CD14-positive monocyte (primary cell): ENCODE measurements around the genes NUDT3 and SPDEF.

DNA sequence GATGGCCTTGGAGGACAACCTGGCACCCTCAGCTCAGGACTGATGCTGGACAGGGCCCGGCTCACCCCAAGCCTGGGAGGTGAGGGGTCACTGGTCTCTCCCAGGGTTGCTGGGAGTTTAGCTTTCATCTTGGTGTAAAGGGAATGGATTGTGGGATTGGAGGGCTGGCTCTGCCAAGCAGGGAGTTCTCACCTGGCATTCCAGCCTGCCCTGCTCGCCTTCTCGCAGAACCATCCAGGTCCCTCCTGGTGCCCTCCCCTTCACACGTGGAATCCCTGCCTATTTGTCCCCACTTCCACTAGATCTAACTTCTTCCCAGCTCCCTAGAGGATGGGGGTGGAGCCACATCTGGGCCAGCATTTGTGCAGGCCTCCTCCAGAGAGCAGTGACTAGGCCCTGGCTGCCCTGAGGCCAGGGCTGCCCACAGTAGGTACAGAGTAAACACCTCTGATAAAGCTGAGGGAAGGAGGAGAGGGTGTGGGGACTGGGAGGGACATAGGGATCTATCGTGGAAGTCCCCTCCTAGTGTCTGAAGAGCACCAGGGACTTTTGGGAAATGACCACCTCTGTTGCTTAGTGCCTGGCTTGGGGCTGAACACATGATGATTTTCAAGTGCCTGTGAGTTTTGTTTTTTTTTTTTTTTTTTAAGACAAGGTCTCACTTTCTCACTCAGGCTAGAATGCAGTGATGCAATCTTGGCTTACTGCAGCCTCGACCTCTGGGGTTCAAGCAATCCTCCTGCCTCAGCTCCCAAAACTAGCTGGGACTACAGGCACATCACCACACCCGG, 1.8 kb downstream of the ITPR3 start:
- CAGE, long polyA plus RNA, result no peak

GRCh38 chr6:33638540-33639171, 17.5 kb downstream of the ITPR3 start:
- CAGE, long polyA plus RNA, result no peak

GRCh38 chr6:33683016-33683553, 28.4 kb downstream of the UQCC2 start:
- CAGE, long polyA plus RNA, result no peak

DNA sequence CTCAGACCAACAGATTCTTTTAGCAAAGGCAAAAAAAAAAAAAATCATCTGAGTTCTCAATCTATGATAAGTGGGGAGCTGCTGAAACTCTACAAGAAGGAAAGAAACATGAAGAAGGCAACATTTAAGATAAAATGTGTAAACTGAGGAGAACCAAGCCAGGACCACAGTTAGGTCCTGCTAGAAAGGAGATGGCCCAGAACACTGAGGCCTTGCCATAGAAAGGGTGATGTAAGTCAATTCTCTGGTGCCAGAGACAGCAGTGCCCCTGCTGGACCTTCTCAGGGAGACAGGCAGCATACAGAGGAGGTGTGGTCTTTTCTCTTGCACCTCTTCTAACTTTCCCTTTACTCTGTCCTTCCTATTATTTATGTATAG, 9.2 kb downstream of the UQCC2 start:
- CAGE, long polyA plus RNA, result no peak

DNA sequence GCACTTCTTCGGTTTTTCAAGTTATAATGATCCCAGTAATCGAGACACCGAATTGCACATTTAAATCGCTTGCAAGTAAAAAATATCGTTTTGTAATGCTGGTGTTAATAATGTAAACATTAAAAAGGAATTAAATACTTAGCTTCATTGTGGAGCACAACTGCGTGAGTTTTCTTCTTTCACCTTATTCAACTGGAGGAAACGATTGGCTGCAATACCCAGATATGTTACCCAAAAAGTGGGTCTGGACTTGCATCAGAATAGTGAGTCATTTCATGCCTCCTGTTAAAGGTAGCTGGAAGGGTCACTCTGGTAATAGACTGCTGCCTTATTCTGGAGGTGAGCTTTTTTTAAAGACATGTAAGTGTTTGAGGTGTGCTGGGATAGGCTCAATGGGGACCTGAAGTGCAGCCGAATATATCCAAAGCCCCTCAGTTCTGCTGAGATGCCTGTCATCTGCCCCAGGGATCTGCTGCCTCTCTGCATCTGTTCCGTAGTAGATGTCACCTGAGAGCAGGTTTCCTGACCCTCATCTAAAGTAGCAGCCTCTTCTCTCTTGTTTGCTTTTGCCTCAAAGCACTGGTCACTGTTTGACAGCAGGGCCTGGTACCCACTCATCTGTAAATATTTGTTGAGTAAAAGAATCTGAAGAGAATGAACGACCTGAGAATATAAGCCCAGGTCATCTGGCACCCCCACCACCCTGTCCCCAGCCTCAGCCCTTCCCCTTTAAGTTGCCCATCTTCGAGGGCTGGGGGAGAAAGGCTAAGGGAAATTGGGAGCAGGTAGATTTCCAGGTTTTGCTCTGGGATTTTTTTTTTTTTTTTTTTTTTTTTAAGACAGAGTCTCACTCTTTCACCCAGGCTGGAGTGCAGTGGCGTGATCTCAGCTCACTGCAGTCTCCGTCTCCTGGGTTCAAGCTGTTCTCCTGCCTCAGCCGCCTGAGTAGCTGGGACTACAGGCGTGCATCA, 5.6 kb upstream of the UQCC2 start:
- CAGE, long polyA plus RNA, result no peak

DNA sequence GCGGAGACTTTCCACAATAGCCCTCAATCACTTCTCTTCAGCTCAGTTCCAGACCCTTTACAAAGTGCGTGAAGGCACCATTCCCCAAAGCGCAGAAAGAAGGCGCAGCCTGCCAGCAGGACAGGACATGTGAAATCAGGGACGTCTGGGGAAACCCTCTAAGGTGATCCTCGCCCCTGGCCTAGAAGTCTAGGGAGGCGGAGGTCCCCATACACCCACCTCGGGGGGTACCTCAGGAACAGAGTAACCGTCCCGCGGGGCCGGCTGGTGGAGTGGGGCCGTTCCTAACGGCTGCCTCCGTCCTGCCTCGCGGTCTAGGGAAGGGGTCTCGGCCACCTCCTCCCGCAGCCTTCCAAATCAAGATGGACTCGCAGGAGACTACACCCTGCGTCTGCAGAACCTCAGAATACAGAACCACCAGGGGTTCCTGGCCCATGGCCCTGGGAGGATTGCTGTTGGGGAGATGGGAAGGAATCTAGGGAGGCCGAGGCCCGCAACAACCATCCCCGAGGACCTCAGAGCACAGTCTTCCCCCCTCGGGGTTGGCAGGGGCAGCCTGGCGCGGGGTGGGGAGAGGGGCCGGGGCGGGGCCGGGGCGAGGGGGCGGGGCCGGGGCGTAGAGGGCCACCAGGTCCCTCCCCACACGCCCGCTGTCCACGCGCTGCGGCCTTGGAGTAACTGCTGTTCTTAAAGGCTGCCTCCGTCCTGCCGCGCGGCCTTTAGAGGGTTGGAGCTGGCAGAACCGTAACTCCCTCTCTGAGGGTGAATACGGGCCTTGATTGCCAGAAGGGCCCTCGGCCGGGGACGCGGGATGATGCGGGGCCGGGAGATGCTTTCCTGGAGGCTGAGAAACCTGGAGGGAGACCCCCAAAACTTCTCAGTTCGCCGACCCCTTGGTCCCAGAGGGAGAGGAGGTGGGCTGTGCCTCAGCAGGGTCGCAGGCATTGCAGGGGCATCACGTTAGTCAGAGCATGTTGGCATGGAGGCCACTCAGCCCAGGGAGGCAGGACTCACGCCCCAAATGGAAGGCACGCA, 89.0 kb upstream of the MLN start:
- CAGE, long polyA plus RNA, result no peak

DNA sequence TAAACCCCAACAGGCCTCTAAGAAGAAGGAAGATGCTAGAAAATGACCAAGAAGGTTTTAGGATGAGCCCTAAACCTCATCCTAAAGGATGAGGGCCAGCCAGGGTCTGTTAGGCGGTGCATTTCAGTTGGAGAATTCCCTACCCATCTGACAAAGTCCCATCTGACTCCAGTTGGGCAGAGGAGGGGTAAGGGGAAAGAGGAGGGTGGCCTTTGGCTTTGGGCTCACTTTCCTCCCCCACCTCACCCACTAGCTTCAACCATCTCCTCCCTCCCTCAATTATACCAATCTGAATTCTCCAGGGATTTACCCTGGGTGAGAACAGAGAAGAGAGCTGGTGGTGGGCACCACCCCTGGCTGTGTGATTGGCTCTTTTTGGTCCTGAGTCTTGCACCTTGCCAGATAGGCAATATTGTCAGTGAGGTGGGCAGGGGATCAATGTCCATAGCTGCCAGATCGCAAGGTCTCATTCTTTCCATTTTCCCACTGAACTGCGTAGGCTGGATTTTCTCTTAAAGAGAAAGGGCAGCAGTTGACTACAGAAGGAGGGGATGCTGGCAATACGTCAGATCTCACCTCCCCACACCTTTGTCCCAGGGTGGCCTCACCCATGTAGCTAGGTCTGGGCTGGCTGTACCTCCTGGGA, 3.3 kb downstream of the HMGA1 start:
- CAGE, long polyA plus RNA, result no peak

DNA sequence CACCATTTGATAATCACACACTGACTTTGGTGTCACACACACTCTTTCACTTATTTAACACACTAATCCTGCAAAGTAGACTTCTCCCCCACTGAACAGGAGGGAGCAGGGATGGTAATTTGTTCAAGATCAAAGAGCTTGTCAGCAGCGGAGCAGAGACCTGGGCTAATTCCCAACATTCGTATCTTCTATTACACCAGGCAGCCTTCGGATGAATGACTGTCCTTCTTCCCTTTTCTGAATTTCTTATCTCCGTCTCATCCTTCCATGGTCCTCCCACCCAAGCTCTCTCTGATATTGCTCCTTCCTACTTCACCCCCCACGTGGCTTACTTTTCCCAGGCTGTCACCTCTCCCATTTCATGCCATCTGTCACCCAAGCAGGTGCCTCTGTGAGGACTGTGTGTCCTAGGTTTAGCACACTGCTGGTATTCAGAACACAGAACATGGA, 28.5 kb upstream of the SMIM29 start:
- CAGE, long polyA plus RNA, result no peak

DNA sequence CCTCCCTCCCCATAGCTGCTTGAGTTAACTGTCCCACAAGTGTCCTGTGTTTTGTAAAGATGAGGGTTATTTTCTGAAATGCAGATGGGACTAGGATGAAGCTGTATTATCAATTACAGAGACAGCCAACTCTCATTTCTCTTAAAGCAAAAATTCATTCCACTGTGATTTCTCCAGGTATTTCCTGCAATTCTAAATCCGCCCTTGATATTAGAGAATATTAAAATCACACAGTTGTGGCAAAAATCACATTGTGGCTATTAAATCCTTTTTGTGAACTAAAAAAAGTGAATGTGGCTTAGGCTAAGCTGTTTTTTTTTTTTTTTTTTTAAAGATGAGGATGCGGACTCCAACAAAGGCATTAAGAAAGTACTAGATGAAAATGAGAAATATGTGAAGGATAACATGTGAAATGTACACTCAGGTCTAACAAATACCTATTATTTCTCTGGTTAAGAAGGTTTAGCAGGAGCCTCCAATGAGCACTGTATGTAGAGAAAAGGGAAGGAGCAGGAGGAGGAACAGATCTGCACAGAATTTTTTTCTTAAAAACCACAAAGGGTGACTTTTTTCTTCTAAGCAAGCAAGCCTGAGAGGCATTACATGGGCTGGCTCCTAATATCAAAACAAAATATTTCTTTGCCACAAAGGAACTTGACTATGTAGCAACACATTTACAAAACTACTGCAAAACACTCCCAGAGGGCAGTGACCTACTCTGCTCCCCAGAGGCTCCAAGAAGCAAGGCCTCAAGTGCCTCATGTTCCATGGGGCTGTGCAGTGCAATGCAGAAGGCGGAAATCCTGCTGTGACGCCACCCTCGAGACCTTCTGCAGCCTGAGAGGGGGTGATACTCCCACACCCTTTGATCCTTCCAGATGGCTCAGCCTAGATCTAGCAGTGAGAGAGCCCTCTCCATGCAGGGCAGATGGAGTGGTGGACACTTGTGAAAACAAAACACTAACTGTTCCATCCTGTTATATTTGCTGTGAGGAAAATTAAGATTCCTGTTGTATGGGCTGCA, 35.7 kb upstream of the SMIM29 start:
- CAGE, long polyA plus RNA, result no peak

DNA sequence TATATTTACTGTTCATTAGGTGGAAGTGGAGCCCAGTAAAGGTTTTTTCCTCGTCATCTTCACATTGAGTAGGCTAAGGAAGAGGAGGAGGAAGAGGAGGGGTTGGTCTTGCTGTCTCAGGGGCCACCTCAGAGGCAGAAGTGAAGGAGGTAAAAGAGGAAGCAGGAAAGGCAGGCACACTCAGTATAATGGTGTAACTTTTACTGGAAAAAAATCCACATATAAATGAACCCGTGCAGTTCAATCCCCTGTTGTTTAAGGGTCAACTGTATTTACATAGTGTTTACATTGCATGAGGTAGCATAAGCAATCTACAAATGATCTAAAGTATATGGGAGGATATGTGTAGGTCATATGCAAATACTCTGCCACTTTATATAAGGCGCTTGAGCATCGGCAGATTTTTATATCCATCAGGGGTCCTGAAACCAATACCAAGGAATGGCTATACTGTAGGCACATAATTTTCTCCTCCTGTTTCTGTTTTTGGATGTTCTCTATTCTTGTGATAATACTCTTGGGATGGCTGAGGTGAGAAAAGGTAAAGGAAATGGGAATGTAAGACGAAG, 60.1 kb downstream of the NUDT3 start:
- CAGE, long polyA plus RNA, result no peak

DNA sequence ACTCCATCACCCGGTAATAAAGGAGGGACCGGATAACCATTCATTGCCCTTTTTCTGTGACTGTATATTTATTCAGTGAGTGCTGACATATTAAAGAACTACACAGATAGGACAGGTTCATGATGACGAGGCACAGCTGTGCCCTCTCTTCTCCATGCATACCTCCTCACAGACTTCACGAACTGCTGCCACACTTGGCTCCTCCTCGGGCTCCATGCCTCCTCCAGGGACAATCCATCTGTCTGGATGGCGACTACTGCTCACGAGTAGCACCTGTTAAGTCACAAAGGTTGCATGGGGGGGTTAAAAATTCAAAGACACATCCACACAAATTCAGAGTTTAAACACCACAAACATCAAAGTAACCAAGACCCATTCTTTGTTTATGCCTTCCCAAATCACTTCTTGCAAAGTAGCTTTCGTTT, 50.8 kb downstream of the NUDT3 start:
- CAGE, long polyA plus RNA, result start-site peak on the minus strand centred at position 245 of the sequence, 63 bp wide, 19 and 55 reads in 2 replicates

DNA sequence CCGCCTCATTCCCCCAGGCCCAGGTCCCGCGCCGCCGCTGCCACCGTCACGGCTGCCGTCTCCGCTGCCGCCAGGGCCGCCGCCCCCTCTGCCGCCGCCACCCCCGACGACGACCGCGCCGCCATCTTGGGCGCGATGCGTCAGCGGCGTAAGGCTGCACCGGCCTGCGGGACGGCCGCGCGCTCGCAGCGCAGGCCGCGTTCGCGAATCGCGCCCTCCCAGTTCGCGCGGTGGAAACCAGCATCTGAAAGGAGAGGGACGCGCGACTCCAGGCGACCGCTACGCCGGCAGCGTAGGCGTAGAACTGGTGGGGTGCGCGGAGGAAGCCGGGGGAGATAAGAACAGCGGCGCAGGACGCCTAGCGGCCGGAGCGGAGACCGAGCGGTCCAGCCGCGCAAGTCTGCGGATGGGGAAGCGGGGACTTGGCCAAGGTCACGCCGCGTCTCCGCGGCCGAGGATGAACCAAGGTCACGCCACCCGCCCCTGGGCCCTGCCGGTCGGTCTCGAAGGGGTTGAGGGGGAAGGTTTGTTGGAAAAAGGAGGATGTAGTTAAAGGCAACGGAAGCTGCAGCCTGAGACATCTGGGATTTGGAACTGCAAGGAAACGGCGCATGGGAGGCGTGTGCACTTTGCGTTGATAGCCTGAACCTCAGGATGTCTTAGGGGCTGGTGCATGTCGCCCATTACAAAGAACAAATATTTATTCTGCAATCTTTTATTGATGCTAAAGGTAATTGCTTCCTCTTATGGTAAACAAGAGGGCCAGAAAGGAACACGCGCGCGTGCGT, at the start of gene NUDT3:
Gene NUDT3 (minus strand): TSS at position 150 of the 788 bp plus-strand sequence.
- CAGE, long polyA plus RNA, result no peak

GRCh38 chr6:34412010-34412469, 13.8 kb downstream of the RPS10 start:
- CAGE, long polyA plus RNA, result no peak

DNA sequence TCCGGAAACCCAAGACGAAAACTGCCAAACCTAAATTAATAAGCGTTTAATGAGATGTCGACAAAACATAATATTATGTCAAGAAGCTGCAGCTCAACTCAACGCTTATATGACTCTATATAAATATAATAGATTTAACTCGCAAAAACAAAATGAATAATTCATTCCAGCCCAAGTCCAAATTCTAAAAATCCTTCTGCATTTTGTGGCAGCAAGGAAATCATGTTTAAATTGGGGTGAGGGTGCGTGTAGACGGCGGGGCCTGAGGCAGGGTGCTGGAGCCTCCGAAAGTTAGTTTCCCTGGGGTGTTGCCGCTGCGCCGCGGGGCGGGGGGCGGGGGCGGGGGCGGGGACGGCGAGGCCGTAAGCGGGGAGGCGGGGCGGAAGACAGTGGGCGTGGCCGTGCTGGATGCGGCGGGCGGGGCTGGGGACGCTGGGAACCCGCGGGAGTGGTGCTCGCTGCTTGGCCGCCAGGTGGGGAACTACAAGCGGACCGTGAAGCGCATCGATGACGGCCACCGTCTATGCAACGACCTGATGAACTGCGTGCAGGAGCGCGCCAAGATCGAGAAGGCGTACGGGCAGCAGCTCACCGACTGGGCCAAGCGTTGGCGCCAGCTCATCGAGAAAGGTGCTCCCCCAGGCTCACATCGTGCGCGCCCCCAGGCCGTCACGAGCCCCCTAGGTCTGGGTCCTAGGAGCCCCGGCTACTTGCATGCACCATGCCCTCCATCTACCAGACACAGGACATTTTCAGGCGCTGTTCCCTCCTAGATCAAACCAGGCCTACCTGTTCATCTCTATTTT, 29.1 kb downstream of the SPDEF start:
- CAGE, long polyA plus RNA, result no peak

- CAGE, long polyA plus RNA, result no peak
Measured at GRCh38 chr6:34531868-34532538, 24.1 kb downstream of the SPDEF start.

DNA sequence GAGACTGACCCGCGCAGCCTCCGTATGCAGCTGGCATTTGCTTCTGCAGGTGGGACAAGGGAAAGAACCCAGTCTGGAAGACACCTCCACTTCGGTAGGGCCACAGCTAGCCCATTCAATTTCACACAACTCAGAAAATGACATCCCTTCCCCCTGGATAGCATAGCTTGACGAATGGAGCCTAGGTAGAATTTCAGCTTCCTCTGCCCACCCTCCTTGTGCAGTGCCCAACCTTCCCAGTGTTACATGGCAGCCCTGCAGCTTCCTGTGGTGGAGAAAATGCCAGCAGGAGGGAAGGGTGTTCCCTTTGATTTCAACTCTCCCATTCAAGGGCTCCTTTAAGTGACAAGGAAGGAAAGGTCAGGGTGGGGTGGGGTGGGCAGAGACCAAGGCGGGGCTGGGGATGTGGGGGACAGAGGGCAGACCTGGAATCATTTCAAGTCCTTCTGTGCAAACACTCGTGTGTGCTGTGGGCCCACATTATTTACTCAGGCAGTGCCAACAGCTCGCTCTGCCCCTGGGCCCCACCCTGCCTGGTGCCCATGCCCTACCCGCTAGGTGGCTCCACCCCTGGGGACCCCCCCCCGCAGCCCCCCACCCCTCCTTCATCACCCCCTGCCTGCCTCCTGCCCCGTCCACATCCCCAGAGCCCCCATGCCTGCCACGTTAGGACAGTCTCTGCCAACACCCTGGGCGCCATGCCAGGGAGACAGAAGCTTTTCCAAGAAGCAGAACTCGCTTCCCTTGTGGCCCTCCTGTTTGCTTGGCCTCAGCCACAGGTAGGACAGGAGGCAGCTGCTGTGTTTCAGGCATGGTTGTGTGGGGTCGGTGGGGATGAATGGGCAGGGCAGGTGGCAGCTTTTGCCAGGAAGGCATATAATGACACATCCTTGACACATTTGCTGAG, 9.5 kb downstream of the SPDEF start:
- CAGE, long polyA plus RNA, result no peak

- CAGE, long polyA plus RNA, result no peak
Measured at GRCh38 chr6:34555830-34556530, at the start of gene SPDEF. Gene SPDEF (minus strand): TSS chr6:34556329.

DNA sequence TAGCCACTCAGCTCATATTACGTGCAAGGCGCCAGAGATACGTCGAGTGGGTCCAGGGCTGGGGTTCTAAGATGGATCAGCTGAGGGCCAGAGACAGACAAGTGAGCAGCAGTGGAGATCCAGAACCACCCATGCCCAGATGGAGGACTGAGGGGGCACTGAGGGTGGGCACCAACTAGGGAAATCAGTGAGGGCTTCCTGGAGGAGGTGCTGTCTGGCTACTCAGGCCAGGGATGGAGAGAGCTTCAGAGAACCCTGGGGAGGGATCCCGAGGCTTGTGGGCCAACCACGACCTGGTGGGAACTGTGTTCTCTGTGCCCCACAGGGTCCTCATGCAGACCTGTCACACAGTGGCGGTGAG, 382 bp upstream of the SPDEF start:
- CAGE, long polyA plus RNA, result no peak

GRCh38 chr6:34958577-34959369, 69.7 kb downstream of the ANKS1A start:
- CAGE, long polyA plus RNA, result no peak

DNA sequence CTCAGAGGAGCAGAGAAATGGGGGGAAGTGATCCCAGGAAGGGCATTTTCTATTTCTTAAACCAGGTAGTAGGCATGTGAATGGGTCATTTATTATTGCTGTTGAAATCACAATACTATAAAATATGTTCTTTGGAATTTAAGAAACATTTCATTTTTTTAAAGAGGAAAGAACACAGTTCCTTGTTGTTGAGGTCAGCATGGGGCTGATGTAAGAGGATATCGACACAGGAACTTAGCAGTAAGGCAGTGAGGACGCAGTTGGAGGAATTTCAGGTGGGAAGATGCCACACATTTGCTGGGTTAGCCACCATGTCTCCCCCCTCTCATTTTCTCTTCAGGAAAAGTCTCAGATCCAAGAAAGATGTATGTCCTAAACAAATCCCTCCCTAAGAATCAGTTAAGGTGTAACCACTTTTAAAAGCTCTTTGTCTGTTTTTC, 99.1 kb downstream of the TCP11 start:
- CAGE, long polyA plus RNA, result no peak